Measurements from ENCODE around the genes GRM8, GCC1, GARIN1B and CALU.

- RAMPAGE, total RNA = no peak
Observed at GRCh38 chr7:125563859-125564629, 634.4 kb upstream of the POT1 start.

DNA sequence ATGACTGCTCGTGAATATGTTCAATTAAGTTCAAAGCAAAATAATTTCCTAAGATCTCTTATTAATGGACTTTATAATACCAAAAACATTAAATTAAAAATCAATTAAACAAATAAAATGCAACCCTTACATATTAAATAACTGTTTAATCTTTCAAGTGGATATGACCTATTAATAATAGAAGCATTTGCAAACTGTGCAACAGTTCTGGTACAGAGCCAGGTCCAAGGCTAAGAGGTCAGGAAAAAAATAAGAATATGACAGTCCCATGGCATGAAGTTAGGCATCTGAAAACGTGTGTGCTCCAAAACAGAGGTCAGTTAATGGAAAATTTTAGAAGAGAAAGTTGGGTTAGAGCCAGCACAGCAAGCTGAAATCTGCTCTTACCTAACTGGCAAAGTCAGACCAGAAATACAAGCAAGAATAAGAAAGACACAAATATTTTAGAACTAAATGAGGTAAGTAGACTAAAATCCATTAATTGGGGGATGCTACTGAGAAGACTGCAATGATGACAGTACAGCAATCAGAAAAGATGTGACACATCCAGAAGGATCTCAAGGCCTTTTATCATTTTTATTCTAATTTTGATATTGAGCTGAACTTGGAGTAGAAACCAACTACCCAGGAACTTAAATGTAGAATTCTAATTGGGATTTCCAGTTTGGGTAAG is 757.7 kb downstream of the GRM8 start:
- RAMPAGE, total RNA = no peak

DNA sequence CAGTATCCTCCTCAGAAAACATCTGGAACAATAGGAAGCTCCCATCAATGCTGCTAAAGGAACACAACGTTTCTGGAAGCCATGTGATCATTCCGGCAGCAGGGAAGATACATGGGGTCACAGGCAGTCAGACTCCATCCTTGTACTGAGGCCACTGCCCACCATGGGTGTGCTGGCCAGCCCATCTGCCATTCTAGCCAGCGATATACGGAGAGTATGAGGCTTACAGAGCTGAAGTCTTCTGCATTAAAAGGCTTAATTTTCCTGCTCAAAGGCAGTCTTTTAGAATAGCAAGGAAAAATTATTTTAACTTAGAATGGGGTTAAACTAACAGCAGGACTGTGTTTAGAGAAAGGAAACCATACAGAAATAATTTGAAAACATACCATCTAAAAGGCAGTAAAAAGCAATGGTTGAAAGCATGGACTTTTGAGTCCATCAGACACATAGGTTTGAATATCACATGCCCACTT is 25.0 kb downstream of the GRM8 start:
- RAMPAGE, total RNA = no peak

DNA sequence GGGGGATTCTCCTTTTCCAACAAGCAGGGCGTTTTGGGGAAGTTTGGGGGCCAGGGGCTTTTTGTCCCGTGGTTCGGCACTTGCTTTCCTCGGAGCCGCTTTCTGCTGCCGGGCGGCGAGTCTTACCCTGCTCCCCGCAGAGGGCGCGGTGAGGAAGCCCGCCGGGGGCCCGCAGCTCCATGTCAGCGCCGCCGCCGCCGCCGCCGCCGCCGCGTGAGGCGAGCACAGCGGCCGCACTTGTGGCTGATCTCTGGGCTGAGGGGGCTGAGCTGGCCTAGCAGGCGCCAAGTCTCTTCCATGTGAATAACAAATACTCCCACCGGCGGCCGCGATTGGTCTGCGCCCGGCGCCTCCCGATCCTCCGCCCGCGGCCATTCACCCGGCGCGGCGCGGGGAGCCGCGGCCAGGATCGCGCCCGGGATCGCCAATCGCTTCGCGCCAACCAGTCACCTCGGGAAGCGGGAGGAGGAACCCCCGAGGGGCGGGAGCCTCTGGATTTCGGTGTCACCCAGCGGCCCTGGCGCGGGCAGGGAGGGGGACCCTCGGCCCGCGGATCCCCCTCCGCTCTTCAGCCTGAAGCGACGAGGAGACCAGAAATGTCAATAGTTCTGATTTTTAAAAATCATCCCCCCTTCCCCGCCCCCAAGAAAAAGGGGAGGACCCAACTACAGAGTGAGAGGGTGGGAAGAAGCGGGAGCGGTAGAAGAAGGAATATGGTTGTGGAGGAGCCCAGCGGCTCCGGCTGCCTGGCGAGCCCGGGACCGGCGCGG is at the start of gene GRM8:
Gene GRM8 (minus strand): TSS at position 271 of the 770 bp plus-strand sequence.
- RAMPAGE, total RNA = no peak

DNA sequence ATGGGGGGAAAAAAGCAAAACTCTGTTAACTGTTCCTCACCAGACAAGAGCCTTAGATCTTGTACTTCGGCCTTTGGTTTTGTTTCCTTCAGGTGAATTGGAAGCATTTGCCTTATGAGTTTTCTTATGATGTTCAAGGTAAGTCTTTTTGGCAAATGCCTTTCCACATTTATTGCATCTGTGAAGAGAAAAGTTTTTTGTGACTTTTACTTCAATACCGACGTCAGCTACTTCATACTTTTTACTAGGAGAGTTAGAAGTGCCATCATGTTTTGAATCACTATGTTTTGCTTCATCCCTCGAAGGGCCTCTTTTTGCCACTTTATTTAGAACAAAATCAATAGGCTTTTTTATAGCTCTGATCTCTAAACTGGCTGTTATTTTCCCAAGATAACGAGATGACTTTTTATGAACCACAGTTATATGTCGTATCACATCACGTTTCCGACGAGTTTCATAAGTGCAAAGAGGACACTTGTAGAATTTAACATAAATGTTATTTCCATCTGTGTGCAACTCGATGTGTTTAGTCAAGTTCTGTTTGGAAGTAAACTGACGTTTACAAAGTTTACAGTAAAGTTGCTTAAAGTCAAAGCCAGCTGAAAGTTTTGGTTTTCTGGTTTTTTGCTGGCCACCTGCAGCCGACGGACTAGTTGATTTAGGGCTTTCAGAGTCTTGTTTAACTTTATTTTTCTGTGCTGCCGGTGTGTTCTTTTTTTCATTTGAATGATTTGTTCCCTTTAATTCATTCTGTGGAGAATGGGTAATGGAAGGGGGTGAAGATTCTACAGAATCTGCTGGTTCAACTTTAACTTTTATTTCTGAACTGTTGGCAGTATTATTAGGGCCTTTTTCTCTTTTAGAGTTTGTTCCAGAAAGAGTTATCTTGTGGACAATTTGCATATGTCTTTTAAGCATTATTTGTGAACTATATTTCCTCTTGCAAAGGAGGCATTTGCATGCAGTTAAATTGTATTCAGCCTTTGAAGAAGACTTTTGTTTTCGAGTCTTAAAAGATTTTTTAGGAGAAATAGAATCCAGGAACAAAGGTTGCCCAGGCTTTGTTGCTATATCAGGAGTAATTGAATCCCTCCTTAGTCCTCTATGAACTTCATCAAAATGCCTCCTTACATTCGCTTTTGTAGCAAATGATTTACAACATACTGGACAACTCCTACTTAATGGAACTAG is 18.8 kb downstream of the ZNF800 start:
- RAMPAGE, total RNA = no peak

DNA sequence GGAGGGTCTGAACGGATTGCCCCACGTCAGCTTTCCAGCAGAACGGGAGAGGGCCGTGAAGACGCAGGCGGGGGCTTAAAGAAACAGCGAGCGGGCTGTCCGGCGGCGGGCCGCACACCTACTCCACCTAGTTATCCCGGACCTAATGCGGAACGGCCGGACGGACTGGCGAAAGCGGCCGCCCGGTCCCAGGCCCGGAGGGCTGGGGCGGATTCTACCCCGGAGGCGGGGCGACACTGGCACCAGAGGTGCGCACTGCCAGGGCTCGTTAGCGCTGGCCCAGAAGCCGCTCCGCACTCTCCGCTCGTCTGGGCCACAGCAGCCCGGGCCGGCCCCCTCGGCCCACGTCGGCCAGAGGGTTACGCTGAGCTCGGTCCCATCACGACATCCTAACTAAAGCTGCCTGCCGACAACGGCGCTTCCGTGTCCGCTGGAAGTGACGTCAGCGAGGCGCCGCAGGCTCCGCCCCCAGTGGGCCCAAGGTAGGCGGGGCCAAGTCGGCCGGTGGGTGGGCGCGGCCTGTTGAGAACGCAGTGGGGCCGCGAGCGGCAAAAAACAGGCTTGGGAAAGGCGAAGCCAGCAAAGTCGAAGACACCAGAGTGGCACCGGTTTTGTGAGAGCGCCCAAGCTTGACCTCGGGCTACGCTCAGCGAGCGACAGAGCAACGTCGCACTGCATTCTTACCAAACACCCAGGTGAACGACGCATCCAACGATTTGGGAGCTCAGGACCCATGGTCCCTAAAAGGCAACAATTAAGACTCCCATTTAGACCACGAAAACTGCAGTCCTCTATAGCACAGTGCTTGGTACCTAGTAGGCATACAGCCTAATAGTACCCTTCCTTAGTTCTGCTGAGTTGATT is at the start of gene GCC1:
Gene GCC1 (minus strand): TSS at position 414 of the 864 bp plus-strand sequence.
- RAMPAGE, total RNA = start-site peak on the minus strand centred at position 420 of the sequence, 49 bp wide, 34 and 33 reads in 2 replicates

DNA sequence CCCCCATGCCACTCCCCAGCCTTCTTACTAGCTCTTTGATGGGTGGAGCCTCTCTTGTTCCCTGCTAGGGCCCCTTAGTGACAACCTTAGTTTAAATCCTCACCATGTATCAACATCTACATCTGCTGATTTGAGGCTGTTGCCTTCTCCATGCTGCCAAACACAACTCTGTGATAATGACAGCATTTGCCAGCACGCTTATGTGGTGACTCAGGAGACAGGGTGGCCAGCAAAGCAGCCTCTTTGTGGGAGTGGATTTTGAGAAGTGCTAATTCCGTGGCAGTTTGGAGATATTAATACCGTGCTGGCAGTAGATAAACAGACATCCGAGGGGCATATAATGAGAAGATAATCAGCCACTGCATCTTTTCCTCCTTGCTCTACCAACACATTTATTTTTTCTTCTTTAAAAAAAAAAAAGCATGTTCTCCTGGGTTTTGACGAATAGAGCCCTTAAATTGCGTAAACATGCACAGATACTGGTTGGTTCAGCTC is 145.3 kb downstream of the LRRC4 start:
- RAMPAGE, total RNA = no peak

DNA sequence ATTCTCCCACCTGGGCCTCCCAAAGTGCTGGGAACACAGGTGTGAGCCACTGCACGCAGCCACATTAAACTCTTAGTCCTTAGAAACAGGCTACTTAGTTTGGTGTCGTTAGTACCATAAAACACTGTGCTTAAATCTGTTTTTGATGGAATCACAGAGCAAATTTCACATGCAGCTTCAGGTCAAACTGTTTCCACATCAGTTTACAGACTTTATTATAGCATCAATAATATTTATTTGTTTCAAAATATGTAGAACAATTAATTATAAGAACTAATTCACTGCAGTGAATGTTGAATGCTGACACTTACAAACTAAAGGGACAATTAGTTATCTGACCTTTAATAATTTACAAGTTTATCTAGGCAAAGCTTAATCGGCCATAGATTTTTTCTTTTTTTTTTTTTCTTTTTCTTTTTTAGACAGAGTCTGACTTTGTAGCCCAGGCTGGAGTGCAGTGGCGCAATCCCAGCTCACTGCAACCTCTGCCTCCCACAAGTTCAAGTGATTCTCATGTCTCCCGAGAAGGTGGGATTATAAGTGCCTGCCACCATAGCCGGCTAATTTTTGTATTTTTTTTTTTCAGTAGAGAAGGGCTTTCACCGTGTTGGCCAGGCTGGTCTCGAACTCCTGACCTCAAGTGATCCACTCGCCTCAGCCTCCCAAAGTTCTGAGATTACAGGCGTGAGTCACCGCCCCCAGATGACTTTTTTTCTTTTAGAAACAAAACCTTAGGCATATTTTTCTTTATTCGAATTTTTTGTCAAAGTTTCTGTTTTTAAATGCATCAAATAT is 113.4 kb downstream of the LRRC4 start:
- RAMPAGE, total RNA = no peak

GRCh38 chr7:127933491-127934732 is 97.3 kb downstream of the LRRC4 start:
- RAMPAGE, total RNA = no peak

GRCh38 chr7:127976577-127977304 is 54.5 kb downstream of the LRRC4 start:
- RAMPAGE, total RNA = no peak

GRCh38 chr7:127986117-127986963 is 44.9 kb downstream of the LRRC4 start:
- RAMPAGE, total RNA = no peak

GRCh38 chr7:127995917-127996364 is 35.3 kb downstream of the LRRC4 start:
- RAMPAGE, total RNA = no peak

GRCh38 chr7:128033275-128033481 is 1.9 kb upstream of the LRRC4 start:
- RAMPAGE, total RNA = no peak

DNA sequence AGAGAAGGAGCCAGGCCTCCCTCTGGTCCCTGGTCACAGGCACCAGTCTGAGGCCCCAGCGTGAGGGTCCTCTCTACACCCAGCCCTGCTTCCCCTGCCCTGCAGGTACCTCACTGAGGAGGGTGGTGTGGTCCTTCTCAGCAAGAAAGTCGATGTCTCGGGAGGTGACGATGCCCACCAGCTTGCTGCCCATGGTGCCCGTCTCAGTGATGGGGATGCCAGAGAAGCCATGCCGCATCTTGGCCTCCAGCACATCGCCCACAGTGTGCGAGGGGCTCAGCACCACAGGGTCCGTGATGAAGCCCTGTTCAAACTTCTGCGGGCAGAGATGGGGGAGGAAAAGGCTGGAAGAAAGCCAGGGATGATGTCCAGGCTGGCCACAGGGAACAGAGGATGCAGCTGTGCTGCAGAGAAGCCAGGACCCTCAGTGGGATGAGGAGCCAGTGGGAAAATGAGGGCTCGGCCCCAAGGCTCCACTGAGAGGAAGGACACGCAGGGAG is 9.5 kb downstream of the IMPDH1 start:
- RAMPAGE, total RNA = no peak

DNA sequence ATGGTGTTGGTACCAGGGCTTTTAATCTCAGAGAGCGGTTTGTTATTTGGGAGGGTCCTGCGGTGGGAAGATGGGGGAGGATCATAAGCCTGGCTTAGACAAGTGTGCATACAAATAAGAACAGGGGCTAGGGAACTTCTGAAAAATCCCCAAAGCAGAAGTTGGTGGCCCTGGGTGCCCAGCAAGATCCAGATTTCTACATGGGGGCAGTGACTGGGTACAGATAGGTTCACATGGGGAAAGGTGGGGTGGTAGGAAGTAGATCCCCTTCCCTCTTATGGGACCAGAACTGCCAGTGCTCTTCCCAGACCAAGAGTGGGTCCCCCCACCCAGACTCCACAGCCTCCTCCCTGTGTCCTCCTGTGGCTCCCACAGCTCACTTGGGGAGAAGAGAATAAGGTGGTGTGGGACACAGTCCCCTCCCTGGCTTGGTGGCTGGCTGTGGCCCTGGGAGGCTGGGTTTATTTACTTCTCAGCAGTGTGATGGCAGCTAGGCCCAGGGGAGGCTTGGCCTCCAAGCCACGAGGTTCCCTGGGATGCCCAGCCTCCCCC is 2.9 kb downstream of the IMPDH1 start:
- RAMPAGE, total RNA = no peak

- RAMPAGE, total RNA = no peak
Observed at GRCh38 chr7:128454262-128454945, 1.3 kb upstream of the HILPDA start.

DNA sequence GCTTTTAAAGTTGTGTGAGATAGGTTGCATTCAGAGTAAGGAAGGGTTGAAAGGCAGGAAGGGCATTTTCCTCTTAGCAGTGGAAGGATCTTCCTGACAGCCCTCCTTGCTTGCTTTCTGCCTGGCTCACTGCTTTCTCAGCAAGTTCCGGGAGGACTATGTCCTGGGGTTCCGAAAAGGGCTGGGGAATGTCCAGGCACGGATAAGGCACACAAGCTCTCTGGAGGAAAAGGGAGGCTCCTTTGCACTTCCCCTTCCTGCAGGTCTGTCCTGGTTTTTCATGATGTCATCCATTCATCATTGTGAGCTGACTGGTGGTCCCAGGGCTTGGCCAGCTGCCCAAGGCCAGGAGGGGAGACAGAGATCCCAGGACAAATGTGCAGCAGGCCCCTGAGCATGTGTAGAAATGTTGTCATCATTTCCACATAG is at the start of gene GARIN1B:
Gene GARIN1B (plus strand): TSS at position 356 of the 429 bp plus-strand sequence.
- RAMPAGE, total RNA = no peak

DNA sequence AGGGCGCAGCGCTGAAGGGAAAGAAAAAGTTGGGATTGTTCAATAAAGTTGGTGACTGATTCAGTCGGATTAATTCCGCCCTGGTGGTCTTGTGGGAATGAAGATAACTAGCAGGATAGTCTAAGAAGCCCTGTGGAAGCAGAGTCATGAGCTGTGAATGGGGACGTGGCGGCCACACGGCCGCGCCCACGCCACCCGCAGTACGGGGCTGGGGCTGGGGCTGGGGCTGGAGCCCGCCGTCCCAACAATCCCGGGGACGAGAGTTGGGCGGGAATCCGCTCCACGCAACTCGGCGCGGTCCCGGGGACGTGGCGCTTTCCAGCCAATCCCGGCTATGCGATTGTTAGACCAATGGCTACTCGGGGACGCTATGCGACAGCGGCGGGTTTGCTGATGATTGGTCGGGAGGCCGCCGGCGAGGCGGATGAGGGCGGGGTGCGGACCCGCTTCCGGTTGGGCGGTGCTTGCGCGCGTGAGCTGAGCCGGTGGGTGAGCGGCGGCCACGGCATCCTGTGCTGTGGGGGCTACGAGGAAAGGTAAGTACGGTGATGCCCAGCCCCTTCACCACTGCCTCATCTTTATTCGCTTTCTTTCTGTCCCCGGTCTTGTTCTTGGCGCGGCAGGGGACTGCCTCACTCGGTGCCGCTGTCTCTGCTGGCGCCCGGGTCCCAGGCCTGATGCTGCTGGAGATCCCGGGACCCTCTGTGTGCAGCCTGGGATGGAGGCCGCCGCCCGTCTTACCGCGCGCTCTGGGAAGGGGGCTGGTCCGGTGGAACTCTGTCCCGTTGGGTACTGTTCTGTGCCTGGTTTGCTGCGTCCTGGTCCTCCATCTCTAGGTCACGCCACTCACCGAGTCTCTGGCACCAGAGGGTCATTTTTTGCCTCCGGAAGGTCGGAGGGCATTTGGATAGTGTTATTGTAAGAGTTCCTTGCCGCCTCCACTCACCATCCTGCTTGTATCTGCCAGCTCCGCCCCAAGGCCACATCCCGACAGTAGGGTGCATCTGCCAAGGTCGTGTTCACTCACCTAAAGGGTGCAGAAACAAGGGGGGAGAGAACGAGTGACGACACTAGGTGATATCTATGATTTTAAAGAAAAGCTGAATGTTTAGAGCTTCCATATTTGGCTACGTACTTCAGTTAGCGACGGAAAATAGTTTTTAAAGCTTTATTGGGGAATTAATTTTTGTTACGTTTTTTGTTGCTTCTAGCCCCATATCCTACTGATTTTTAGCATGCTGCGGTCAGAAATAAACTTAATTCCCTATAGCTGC is at the start of gene CALU:
Gene CALU (plus strand): TSS at position 463 of the 1,274 bp plus-strand sequence.
- RAMPAGE, total RNA = start-site peak on the plus strand centred at position 491 of the sequence, 62 bp wide, 4,895 and 5,613 reads in 2 replicates

GRCh38 chr7:128743297-128743874 is 4.2 kb downstream of the CALU start:
- RAMPAGE, total RNA = no peak

- RAMPAGE, total RNA = no peak
Observed at GRCh38 chr7:128756970-128757826, 18.0 kb downstream of the CALU start.

All from foreskin keratinocyte (primary cell).